Breast (tissue), 4 donors: ENCODE results near the gene PDS5A.

GRCh38 chr4:39655814-39656294 lies 17.2 kb upstream of the SMIM14 start:
- PRO-cap, 3 experiments, result no peak in any of the 3 experiments
- RRBS, result no CpG with 5 or more reads among the region's 3 CpGs

GRCh38 chr4:39841841-39842406 lies 135.8 kb downstream of the PDS5A start:
- PRO-cap, 3 experiments, result no peak in any of the 3 experiments
- RRBS, result no CpG with 5 or more reads among the region's 4 CpGs

DNA sequence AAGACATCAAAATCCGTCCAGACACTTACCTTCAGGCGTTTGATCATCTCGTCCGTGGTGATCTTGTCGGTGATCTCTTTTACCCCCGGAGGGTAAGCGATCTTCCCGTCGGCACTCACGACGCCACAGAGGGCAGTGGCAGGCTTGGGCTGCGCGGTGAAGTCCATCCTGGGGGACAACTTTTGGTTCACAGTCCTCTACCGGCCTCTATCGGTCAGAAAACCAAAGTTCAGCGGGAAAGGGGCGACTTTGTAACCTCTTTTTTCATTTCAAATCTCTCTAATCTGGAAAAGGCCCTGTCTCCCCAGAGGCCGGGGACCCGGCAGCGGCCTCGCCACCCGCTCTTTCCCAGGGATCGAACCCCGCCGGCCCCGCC lies 1.3 kb downstream of the PDS5A start:
- PRO-cap, 3 experiments, result no peak in any of the 3 experiments
- RRBS, result 2% methylated on average over 14 of the region's 26 CpGs

- PRO-cap, 3 experiments, result peak in 3 of 3 experiments; most common plus-strand start chr4:39978075 (in 2); most common minus-strand start chr4:39977863 (in 2)
- RRBS, result under 1% methylated on average over 24 of the region's 73 CpGs
Measured at GRCh38 chr4:39977796-39978558, at the start of gene PDS5A. TSS of gene PDS5A (minus strand) at chr4:39977911.

DNA sequence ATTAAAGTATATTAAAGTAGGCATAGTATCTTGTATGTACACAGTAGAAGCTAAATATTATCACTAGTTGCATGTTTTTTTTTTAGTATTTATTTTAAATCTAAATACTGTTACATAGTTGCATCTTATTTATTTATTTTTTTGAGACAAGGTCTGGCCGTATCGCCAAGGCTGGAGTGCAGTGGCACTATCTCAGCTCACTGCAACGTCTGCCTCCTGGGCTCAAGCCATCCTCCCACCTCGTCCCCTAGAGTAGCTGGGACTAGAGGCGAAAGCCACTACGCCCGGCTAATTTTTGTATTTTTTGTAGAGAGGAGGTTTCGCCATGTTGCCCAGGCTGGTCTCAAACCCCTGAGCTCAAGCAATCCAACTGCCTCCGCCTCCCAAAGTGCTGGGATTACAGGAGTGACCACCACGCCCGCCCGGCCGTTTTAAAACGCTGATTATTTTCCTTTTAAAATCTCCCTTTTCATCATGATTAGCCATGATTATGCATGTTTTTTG lies 2.1 kb downstream of the N4BP2 start:
- PRO-cap, 3 experiments, result no peak in any of the 3 experiments
- RRBS, result no CpG with 5 or more reads among the region's 14 CpGs

GRCh38 chr4:40283397-40283788 lies 51.7 kb upstream of the CHRNA9 start:
- PRO-cap, 3 experiments, result no peak in any of the 3 experiments
- RRBS, result no CpG with 5 or more reads among the region's 8 CpGs

- PRO-cap, 3 experiments, result no peak in any of the 3 experiments
- RRBS, result no CpG with 5 or more reads among the region's 9 CpGs
Measured at GRCh38 chr4:40289316-40290165, 45.6 kb upstream of the CHRNA9 start.

- PRO-cap, 3 experiments, result no peak in any of the 3 experiments
- RRBS, result no CpG with 5 or more reads among the region's 3 CpGs
Measured at GRCh38 chr4:40316163-40316732, 18.9 kb upstream of the CHRNA9 start.

- PRO-cap, 3 experiments, result no peak in any of the 3 experiments
- RRBS, result no CpG with 5 or more reads among the region's 3 CpGs
Measured at GRCh38 chr4:40405169-40405569, 70.0 kb downstream of the CHRNA9 start.

DNA sequence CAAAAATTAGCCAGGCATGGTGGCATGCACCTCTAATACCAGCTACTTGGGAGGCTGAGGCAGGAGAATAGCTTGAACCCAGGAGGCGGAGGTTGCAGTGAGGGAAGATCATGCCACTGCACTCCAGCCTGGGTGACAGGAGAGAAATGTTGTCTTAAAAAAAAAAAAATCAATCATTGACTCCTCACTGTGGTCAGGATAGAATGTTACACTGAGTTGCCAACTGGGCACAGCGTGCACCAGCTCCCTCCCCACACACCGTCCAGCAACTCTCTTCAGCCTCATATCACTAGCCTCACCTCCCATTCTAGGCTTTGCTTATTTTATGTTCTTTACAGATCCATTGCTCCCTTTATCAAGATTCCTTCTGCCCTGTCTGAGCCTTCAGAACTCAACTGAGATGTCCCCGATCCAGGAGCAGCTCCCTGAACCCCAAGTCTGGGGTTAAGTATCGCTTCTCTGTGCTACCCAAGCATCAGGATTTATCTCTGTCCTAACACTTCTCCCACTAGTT lies 79.6 kb downstream of the CHRNA9 start:
- PRO-cap, 3 experiments, result no peak in any of the 3 experiments
- RRBS, result no CpG with 5 or more reads among the region's 5 CpGs

DNA sequence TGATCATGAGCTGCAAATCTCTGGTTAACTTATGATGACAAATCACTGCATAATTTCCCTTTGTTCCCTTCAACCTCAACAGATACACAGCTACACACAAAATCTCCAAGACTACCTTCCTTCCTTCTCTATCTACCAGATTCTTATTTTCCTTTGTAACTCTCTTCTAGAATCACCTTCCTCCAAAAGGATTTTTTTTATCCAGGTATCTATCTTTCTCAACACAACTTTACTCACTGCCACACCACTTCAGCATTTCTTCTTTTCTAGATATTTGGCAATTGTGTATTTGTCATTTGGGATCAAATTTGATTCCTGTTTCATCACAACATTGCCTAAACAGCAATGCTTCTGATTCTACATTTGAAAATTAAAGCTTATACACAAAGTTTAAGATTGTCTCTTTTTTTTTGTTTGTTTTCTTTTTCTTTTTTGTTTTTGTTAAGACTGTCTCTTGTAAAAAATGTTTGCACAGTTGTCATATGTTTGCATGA lies 145.0 kb downstream of the RBM47 start:
- PRO-cap, 3 experiments, result no peak in any of the 3 experiments

- PRO-cap, 3 experiments, result no peak in any of the 3 experiments
- RRBS, result no CpG with 5 or more reads among the region's 9 CpGs
Measured at GRCh38 chr4:40510942-40511552, 118.6 kb downstream of the RBM47 start.

GRCh38 chr4:40590409-40590608 lies 39.4 kb downstream of the RBM47 start:
- PRO-cap, 3 experiments, result no peak in any of the 3 experiments

DNA sequence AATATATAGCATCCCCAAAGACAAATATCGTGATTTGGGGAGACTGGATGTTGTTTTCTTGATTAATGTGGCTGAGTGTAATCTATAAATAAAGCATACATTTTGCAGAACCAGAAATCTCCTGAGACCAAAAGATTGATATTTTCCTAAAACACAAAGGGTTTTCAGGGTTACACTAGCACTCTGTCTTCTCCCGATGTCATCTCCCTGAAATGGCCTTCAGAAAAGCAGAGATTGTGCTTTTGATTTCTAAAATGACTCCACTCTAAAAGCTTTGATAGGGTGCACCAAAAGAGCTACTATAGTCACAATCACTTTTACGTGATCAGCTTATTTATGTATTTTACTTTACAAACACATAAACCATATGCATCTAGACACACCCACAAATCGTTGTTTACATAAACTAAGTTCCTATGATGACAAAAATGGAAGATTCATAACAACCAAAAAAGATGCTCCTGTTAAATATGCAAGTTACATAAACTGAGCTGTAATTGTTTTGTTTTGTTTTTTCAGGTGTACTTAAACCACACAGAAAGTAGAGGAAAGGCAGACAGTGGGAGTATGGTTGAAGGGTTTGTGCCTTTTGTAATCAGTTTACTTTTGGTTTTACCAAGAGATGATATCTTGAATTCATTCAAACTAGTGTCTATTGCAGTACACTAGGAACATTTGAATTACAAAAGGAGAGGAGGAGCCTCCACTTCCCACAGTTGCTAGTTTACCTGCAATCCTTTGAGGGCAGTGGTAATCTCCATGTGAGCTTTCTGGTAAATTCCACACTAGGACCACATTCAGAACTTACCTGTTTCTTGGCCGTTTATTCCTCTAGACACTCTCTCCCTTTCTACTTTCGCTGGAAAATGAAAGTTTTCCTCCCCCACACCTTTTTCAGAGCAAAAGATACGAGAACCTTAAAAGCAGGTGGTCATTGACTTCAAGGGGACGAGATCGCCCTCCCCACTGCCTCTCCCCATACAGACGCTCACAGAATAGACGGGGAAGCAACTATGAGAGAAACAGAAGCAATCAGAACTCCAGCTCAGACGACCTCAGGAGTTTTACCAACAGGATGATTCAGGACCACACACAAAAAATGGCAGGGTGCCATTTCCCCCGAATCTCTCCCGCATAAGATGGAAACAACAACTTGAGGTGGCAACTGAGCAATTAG lies 3.5 kb downstream of the RBM47 start:
- PRO-cap, 3 experiments, result no peak in any of the 3 experiments
- RRBS, result no CpG with 5 or more reads among the region's 14 CpGs

- PRO-cap, 3 experiments, result no peak in any of the 3 experiments
- RRBS, result no CpG with 5 or more reads among the region's 1 CpG
Measured at GRCh38 chr4:40631097-40631307, 1.3 kb upstream of the RBM47 start.

DNA sequence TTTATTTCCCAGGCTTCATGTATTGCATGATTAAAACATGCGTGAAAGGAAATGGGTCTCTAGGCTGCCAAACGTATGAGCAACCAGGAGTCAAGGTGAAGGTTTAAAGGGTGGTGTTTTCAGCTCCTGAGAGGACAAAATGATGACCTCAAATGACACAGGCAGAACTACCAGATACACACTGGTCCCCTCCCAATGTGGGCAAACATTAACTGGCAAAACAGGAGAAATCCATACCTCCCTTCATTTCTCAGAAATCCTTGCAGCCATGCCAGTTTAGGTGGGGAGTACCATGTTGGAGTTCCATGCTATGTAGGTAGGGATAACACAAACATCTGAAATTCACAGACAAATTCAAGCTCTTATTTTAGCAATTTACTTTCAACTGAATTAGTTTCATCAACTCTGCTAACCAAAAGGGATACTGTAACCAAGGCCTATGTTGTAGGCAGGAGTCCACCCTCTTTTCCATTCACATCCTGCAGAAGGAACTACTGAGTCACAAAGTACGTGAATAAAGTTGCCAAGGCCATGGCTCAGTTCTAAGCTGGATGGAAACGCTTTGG lies 58.5 kb upstream of the RBM47 start:
- PRO-cap, 3 experiments, result no peak in any of the 3 experiments
- RRBS, result no CpG with 5 or more reads among the region's 4 CpGs

DNA sequence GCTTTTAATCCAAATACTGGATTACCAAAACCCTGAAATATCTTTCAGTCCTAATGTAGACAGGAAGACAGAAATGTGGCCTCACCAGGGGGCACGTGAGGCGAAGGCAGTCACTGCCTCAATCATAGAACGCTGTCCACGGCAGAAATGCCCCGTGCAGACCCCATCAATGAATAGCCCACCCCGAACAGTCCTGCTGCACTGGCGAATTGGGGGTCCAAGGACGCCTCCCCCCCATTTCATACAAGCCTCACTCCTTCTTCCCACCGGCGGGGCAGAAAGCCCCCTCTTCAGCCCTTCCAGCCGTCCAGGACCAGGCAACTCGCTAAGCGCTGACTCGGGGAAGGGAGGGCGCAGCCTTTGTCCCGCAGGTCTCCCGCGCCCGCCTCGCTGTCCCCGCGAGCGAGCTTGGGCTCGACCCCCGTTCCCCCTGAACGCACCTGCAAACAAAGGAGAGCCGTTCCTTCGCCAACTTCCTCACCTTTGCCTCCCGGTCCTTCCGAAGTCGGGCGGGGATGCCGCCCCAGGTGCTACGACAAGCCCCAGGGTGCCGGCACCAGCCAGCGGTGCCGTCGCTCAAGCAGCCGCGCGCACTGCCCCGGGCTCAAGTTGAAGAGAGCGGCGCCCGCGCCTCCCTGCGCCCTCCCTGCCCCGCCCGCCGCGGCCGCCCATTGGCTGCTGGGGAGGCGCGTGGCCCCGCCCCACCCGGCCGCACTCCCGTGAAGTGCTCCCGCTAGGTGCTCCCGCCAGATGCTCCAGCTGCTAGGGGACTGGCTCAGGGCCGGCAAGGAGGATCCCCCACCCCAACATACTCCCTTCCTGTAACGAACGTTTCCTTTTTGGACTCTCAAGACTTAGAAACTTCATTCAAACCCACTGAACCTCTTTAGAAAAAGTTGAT lies 107.0 kb downstream of the NSUN7 start:
- PRO-cap, 3 experiments, result no peak in any of the 3 experiments
- RRBS, result 16% methylated on average over 26 of the region's 63 CpGs

DNA sequence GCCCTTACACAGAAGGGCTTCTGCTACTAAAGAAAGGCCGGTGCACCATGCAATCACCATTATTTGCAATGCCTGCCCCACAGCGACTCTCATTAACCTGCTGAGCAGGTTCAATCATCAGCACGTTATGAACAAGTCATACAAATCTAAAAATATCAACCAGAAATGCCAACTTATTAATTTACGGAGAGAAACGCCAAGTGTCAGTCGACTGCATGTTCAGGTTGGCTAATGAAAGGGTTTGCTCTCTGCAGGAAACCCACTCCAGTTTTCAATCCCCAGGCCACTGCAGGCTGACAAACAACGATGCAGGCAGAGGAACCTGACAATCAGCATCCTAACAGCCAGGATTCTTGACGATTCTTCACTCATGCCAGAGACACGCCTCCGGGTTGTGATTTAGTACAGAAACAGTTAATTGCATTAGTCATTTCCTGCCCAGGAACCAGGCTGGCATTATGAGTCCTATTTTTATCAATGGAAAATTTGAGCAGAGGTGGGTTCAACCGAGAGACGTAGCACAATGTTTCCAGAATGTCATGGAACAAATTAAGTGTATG lies 159.4 kb downstream of the NSUN7 start:
- PRO-cap, 3 experiments, result no peak in any of the 3 experiments
- RRBS, result no CpG with 5 or more reads among the region's 12 CpGs

- PRO-cap, 3 experiments, result no peak in any of the 3 experiments
- RRBS, result no CpG with 5 or more reads among the region's 3 CpGs
Measured at GRCh38 chr4:41144036-41144329, 70.4 kb downstream of the APBB2 start.

DNA sequence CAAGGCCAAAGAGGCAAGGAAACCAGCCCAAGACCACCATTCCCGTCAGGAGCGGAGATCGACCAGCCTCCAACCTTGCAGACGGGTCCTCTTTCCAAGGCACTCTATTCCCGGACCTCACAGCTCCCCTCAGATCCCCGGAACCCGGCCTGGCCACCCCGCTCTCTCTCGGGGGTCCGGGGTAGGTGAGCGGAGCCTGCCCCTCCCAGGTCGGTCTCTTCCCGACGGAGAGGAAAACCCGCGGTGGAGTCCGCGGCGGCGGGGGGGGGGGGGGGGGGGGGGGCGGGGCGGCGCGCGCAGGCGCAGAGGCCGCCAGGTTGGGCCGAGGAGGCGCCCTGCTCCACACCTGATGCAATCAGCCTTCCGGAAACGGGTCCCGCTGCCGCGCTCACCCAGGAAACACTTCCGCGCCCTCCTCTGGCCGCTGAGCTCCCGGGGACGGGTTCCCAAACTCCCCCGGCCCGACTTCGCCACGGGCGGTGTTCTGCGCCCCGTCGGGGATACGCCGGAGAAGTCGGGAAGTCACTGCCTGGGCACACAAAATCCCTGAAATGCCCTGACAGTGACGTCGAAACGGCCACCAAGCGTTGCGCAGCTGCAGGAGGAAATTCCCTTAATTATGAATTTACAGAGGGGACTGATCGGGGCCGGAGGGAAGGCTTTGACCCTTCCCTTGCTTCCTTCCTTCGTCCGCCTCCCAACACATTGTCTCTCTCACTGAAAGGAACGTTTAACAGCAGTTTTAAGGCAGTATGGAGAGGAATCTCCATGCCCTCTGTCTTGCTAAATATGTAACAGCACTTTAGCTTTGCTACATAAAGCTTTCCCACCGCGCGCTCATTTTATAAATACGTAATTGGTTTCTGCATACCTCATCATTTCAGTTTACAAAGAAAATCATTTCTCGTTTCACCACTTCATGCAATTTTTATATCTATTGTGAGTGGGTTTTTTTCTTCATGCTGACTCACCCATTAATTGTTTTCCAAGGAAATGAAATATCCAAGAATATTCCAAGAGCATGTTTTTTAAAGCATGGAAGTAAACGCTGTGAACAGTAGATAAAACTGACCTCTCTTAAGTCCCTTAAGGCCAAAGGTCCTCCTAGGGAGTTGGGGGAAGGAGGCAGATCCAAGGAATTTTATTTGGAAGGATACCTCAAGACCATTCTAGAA lies 2.2 kb upstream of the APBB2 start:
- PRO-cap, 3 experiments, result peak in 3 of 3 experiments; most common plus-strand start position 299 of the sequence (in 1); most common minus-strand start position 218 of the sequence (in 2)
- RRBS, result 2% methylated on average over 19 of the region's 66 CpGs